Omental fat pad (tissue), 4 donors: ENCODE data around the genes LACTBL1, ZNF436, NCMAP and SRRM1.

DNA sequence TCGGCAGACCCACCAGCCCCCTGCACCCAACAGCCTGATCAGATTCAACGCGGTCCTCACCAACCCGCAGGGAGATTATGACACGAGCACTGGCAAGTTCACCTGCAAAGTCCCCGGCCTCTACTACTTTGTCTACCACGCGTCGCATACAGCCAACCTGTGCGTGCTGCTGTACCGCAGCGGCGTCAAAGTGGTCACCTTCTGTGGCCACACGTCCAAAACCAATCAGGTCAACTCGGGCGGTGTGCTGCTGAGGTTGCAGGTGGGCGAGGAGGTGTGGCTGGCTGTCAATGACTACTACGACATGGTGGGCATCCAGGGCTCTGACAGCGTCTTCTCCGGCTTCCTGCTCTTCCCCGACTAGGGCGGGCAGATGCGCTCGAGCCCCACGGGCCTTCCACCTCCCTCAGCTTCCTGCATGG, 4.0 kb downstream of the C1QC start:
- PRO-cap = no peak
- RAMPAGE, long total RNA, 4 experiments = no peak in any of the 4 experiments

DNA sequence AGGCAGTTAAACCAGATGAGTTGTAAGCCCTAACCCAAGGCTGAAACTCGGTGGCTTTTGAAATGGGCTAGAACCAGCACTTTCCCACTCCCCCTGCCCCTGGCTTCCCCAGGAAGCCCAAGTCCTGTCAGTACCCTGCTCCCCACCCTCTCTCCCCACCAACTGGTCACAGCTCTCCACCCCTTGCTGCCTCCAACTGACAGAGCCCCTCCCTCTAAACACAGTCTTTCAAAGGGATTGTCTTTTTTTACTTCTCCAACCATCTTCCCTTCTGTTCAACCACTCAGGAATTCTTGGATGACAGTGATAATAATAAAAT, 1.1 kb downstream of the C1QB start:
- PRO-cap = no peak
- RAMPAGE, long total RNA, 4 experiments = no peak in any of the 4 experiments

DNA sequence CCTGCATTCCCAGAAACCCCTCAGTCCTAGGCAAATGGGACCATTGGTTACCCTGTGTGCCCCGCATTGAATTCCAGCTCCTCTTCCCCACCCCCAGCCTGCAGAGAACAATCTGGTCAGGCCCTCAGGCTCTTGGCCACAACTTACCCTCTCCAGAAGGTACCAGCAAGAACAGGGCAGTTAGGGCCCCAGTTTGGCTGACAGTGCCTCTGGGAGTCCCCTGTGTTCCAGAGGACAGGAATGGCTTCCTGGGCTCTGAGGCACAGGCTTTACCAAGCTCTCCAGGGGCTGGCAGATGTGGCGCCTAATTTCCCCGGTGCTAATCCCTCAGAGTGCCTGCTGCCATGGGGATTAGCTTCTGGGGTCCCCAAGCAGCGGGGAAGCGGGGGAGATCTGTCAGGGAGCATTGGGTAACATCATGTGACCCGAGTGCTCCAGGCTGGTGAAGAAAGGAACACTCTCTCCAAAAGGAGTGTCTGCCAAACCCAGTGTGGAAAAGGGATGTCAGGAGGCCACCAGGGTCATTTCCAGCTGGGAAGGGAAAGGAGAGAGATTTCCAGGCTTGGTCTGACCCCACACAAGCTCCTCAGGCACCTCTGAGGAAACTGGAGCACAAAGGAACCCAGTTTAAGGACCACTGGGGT, at the start of gene LACTBL1:
Gene LACTBL1, minus strand, starts transcription at position 242 of the 644 bp plus-strand sequence.
- PRO-cap = no peak
- RAMPAGE, long total RNA, 4 experiments = no peak in any of the 4 experiments

DNA sequence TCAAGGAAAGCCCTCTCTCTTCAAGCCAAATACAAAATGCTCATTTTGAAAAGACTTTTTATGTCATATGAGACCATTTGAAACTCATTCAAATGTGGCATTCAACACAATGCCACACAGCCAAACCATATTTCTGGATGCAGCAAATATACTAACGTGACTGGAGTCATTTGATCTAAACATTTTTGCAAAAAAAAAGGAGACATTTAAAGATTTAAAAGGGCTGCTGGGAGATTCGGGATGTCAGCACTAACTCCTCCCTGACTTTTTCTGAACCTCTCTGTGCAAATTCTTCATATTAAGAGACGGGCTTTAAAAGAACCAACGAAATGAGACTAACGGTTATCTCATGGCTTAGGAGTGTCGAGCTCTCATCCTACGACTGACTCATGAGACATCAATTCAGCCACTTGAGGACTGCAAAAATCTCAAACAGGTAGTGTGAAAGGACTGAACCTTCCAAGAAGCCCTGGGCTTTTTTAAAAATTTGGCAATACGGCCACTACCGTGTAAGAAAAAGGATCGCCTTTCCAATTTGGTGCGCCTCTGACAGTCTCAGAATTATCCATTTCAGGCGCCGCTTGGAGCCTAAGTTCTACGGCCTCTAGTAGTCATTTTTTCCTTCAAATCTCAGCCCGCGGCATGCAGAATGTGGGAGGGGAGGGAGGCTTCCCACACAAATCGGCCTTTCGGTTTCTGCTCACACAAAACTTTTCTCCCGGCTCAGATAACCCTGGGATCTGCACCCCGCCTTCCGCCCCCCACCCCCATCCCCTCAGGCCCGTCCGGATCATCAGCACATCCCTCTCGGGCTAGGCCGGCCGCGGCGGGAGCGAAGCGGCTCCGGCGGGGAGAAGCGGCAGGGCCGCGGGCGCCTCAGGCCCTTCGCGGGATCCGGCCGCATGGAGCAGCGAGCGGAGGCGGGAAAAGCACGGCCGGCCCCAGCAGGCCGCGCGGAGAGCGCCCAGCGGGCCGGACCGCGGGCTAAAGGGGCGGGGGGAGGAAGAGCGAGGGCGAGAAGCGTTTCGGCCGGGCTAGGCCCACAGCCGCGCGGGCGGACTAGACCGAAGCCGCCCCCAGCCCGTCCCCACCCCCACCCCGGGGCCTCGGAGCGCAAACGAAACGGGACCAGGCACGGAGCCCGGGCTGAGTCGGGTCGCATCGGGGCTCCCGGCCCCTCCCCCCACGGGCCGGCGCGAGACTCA, 677 bp downstream of the HNRNPR start:
- PRO-cap = no peak
- RAMPAGE, long total RNA, 4 experiments = no peak in any of the 4 experiments

GRCh38 chr1:23369317-23370288, at the start of gene ZNF436:
Gene ZNF436, minus strand, starts transcription at chr1:23369836.
- PRO-cap = no peak
- RAMPAGE, long total RNA, 4 experiments = no peak in any of the 4 experiments

GRCh38 chr1:23370858-23371702, 1.4 kb upstream of the ZNF436 start:
- PRO-cap = no peak
- RAMPAGE, long total RNA, 4 experiments = no peak in any of the 4 experiments

DNA sequence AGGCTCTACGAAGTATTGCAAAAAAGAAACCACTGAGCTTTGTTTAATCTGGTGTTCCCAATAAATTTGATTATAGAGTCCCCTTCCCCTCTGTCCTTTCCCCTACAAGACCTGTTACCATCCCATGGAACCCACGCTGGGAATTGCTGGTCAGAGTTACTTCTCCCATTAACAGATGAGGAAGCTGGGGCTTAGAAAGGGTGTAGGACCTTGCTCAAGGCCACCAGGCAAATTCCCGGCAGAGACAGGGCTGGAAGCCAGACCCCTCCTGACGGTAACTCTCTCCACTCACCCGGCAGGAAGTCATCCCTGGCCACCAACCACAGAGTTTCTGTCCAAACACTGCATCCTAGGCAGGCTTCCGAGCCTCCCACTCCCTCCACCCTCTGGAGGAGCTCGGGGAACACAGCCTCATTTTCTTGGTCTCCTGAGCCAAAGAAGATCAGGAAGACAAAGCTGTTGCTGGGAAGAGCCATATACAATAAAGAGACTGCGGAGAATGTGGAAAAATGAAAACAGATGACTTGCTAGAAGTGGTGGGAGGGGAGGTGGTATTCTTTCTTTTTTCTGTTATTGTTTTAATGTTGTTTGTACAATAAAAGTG, 25.0 kb upstream of the ZNF436 start:
- PRO-cap = no peak
- RAMPAGE, long total RNA, 4 experiments = no peak in any of the 4 experiments

- PRO-cap = no peak
- RAMPAGE, long total RNA, 4 experiments = no peak in any of the 4 experiments
These were observed 9.2 kb upstream of the ID3 start for GRCh38 chr1:23568126-23569204.

DNA sequence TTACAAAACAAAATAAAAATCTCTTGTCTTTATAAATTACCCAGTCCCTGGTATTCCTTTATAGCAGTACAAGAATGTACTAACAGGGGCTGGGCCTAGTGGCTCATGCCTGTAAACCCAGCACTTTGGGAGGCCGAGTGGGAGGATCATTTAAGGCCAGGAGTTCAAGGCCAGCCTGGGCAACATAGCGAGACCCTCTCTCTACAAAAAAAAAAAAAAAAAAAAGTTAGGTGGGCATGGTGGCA, 36.5 kb upstream of the ID3 start:
- PRO-cap = no peak
- RAMPAGE, long total RNA, 4 experiments = no peak in any of the 4 experiments

GRCh38 chr1:23793280-23793754, 2.4 kb downstream of the LYPLA2 start:
- PRO-cap = no peak
- RAMPAGE, long total RNA, 4 experiments = no peak in any of the 4 experiments

DNA sequence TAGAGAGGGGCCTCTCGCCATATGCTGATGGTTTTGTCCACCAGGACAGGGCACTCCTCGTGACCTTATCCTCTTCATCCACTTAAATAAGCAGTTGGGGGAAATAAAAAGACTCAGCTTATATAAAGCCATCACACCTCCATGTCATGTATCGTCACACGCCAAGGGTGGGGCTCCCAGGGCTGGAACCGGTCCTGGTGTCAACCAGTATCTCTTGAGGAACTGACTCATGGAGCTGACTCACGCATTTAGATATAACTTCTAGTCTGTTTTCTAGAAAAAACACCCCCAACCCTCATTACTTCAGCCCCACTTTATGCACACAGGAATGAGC, 6.8 kb upstream of the IL22RA1 start:
- PRO-cap = no peak
- RAMPAGE, long total RNA, 4 experiments = no peak in any of the 4 experiments

DNA sequence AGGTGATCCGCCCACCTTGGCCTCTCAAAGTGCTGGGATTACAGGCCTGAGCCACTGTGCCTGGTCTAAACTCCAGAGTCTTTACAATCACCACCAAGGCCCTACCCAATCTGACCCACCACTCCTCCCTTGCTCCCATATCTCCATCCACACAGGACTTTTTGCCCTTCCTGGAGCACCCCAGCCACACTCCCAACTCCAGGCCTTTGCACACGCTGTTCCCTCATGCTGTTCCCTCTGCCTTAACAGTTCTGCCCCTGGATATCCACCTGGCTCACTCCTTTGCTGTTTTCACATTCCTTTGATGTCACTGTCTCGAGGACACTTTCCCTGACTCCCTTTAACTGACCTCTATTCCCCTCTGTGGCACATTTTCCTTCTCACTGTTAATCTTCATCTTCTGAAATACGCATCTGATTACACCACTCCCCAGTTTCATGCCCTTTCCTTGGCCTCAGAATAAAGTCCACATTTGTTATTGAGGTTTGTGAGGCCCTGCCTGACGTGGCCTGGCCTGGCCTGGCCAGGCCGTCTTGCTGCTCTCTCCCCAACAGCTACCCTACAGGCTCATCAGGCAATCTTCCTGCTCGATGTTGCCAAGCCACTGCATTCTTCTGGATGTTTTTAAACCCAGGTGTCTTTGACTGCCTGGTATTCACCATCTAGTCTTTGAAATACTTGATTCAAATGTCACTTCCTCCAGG, 3.0 kb downstream of the IFNLR1 start:
- PRO-cap = no peak
- RAMPAGE, long total RNA, 4 experiments = no peak in any of the 4 experiments

DNA sequence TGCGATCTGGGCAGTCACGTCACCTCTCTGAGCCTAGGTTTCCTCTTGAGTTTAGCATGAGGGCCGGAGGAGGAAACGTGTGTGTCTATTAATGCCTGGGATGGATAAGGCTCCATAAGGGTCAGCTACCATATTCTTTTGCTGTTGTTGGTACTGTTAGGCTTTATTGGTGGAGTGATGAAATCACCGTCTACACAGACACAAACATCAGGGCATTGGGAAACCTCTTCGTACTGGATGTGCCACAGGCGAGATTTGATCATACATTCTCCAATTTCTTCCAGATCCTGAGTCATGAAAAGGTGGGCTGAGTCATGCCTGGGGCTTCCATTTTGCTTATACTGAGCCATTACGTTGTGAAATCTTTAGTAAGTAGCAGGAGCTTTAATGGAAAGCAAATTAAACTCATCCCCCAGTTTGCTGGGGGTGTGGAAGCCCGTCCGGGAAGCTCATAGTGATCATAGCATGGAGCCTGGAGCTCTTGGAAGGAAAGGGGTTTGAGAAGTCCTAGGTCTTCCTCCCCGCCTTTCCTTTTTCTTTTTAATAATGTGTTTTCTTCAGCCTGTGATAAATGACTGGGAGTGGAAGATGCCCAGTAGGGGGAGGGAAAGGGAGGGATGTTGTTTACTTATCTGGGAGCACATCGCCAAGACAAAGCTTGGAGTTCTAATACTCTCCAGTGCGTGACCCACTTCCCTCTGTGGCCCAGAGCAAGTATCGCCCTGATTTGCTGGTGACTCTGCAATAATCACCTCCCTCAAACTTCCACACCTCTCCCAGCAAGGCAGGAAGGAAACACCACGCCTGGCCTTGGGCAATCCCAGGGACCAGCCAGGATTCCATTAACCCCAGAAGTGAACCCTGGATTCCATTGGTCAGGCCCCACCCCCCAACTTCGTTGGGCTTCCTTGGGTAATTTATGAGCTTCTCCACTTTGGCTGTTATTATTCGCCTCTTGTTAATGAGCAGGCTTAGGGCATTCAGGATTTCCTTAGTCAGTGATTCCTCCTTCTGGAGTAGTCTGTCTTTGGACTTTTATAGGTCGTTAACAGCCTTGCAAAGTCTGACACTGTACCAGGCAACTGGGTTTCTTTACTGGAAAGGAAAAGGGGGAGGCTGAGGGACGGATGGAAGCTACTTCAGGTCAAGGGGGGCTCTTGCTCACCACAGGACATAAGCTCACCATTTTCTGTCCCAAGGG, 24.5 kb upstream of the GRHL3 start:
- PRO-cap = no peak
- RAMPAGE, long total RNA, 4 experiments = no peak in any of the 4 experiments

- PRO-cap = no peak
- RAMPAGE, long total RNA, 4 experiments = no peak in any of the 4 experiments
These were observed 25.9 kb downstream of the STPG1 start for GRCh38 chr1:24387636-24388105.

DNA sequence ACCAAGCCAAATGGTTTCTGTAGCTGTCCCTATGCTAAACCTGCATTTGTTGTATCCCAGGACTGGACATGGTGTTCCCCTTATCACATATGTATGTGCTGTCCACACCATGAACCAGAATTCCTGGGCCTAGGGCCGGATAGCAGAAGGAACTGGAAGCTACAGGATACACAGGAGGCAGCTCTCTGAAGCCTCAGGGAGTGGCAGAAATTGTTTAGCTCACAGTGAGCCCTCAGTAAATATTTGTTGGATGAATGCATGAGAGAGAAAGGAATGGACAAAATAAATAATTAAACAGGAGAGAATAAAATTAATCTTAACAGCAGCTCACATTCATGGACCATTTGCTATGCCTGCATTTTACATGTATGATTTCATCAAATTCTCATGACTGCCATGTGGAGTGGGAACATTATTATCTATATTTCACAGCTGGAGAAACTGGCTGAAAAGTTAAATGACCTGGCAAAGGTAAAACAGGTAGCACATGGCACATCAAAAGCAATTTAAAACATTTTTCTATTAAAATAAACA, 2.1 kb downstream of the NIPAL3 start:
- PRO-cap = no peak
- RAMPAGE, long total RNA, 4 experiments = no peak in any of the 4 experiments

GRCh38 chr1:24502019-24502644, 504 bp upstream of the RCAN3 start:
- PRO-cap = no peak
- RAMPAGE, long total RNA, 4 experiments = start-site peak on the plus strand in 2 of 4 experiments, at chr1:24502312-24502392 at its widest, 12 to 43 reads per replicate

DNA sequence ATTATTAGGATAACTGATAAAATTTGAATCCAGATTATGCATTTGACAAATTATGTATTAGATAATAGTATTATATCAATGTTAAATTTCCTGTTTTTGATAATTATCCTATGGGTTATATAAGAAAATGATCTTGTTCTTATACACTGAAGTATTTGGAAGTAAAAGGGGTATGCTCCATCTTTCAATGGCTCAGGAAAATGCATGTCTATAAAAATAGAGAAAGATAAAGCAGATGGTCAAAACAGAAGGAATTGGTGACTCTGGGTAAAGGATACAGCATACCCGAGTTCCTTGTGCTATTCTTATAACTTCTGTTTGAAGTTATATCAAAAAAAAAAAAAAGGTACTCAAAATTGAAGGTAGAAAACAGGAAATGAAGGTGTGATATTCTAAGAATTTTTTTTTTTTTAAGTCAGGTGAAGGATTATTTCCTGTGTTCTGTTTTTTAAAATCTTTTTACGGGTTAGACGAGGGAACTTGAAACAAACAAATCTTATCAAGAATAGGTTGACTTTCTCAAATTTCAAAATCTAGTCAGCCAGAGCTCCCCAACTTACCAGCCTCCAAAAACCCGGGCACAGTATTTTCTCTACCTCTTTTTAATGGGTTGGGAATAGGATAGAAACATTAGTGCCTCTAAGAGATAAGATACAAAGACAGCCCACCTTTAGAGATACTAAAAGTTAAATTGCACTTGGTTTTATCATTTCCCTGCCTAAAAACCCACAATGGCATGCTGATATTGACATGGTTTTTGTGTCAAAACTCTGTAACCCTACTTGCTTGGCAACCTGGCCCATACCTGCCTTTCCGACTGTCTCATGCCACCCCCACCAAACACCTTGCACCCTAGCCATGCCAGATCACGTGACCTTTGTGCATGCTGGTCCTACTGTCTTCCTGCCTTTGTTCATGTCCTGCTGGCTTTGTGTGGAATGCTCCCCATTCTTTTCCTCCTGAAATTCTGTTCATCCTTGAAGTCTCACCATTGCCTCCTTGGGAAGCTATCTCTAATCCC, 4.0 kb downstream of the RCAN3 start:
- PRO-cap = no peak
- RAMPAGE, long total RNA, 4 experiments = no peak in any of the 4 experiments

- PRO-cap = no peak
- RAMPAGE, long total RNA, 4 experiments = no peak in any of the 4 experiments
These were observed 5.6 kb downstream of the RCAN3 start for GRCh38 chr1:24508250-24508720.

DNA sequence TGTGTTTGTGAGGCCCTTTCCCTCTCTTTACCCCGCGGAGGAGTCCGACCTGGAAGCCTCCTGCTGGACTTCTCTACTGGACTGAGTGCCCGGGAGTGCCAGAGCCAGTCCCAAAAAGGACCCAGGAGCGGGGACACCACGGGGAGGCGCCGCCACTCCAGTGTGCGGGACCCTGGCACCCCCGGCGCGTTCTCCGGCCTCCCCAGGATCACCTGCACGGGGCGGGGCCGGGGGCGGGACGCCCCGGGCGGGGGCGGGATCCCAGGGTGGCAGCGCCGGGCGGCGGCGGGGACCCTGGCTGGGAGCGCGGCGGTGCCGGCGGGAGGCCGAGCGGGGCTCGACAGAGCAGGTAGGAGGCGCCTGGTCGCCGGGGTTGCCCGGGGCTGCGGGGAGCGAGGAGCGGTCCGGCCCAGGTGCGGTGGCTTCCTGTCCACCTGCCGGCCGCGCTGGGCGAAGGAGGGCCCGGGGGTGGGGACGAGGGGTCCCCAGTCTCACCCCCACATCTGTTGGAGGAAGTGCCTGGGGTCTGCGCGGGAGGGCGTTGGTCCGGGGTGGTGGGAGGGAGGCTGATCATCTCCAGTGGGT, at the start of gene NCMAP:
Gene NCMAP, plus strand, starts transcription at position 267 of the 585 bp plus-strand sequence.
- PRO-cap = no peak
- RAMPAGE, long total RNA, 4 experiments = no peak in any of the 4 experiments

- PRO-cap = unidirectional peak, plus-strand start at chr1:24643302
- RAMPAGE, long total RNA, 4 experiments = start-site peak on the plus strand in 4 of 4 experiments, at chr1:24643248-24643316 at its widest, 486 to 2,741 reads per replicate
These were observed at the start of gene SRRM1 for GRCh38 chr1:24643063-24643446. Gene SRRM1, plus strand, starts transcription at chr1:24643302.